ENCODE measurements around a stretch of chr9.

DNA sequence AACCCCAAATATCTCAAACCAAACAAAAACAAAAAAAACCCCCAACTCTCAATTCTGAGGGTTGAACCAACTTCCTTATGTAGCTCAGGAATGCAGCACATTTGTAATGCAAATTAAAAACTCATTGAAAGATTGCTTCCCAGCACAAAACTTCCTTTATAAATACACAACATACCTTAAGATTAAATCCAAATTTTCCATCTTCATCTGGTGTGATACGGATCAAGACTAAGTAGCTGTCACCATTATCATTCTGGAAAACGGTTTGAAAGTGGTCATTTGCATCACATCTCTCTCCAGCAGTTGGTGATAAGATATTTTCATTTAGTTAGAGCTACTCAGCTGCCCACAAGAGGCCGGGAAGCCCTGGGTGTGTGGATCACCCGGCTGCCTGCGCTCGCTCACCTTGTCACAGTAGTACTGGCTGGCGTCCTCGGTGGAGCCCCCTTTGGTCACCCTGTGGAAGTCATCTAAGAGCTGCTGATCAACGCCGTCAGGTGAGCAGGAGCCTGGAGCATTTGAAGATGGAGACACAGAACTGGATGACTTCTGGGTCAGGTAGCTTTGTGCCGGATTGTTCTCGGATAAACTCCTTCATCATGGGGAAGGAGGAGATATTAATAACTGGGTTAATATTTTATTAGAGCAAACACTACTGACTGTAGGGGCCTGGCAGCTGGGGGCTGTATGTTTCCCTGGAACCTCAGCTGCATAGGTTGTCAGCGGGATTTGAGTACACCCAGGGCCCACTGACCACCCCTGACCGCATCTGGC is 88.1 kb downstream of the PTPN3 start:
- PRO-cap, 3 experiments = no peak in any of the 3 experiments

GRCh38 chr9:109417840-109418501 is 80.1 kb downstream of the PTPN3 start:
- PRO-cap, 3 experiments = no peak in any of the 3 experiments

DNA sequence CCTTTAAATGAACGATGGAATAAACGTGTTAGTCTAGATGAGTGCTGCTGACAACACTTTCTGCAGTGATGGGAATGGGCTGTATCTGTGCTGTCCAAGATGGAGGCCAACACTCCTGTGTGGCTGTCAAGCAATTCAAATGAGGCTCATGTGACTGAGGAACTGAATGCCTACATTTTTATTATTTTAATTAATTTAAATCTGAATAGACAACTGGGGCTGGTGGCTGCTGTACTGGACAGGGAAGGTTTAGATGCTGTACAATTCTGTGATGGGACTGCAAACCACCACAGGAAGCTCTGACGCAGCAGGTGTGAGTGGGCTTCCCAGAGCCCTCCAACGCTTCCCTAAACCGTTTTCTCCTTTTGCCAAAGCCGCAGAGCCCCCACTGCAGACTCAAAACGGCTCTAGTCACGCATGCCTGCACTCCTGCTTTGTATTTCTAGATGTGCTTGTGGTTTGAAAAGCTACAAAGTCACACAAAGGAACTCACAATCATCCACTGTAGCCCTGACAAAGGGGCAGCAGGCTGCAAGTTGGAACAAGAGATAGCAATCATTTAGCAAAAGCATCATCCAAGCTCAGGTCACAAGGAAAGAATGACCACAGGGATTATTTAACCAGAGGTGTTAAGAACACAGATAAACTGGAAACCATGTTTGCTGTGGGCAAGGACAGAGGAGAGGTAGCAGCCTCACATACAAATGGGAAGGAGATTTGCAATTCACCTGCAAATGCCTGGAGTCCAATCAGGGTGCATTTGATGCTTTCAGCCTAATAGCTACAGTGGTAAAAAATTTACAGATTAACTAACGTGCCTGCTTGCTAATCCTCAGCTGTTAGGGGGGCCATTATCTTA is 79.3 kb downstream of the PTPN3 start:
- PRO-cap, 3 experiments = no peak in any of the 3 experiments

- PRO-cap, 3 experiments = no peak in any of the 3 experiments
Measured at GRCh38 chr9:109742633-109743208, 37.3 kb upstream of the PALM2AKAP2 start.

- PRO-cap, 3 experiments = no peak in any of the 3 experiments
Measured at GRCh38 chr9:109772205-109772524, 7.8 kb upstream of the PALM2AKAP2 start.

- PRO-cap, 3 experiments = no peak in any of the 3 experiments
Measured at GRCh38 chr9:109811783-109812252, 31.8 kb downstream of the PALM2AKAP2 start.

GRCh38 chr9:109867193-109867751 is 87.3 kb downstream of the PALM2AKAP2 start:
- PRO-cap, 3 experiments = no peak in any of the 3 experiments

- PRO-cap, 3 experiments = no peak in any of the 3 experiments
Measured at GRCh38 chr9:109887102-109887529, 107.1 kb downstream of the PALM2AKAP2 start.

GRCh38 chr9:109910987-109911500 is 131.0 kb downstream of the PALM2AKAP2 start:
- PRO-cap, 3 experiments = no peak in any of the 3 experiments

GRCh38 chr9:109912010-109912431 is 132.0 kb downstream of the PALM2AKAP2 start:
- PRO-cap, 3 experiments = no peak in any of the 3 experiments

DNA sequence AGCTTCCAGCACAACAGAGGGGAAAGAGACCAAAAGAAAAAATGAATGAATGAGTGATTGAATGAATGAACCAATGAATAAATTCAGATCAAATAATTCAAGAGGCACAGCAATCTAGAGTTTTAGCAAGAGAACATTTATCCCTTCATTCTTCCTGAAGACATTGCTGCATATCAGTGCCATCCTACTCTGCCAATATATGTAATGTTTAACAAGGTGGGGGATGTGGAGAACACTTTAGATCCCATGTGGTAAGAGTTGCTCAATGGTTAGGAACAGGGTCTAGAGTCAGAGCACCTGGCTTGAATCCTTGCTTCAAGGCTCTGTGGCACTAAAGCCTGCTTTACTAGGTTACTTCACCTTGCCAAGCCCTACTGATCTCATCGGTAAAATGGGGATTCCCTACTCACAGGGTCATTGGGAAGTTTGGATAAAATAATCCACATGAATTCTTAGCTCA is 142.6 kb downstream of the PALM2AKAP2 start:
- PRO-cap, 3 experiments = no peak in any of the 3 experiments

DNA sequence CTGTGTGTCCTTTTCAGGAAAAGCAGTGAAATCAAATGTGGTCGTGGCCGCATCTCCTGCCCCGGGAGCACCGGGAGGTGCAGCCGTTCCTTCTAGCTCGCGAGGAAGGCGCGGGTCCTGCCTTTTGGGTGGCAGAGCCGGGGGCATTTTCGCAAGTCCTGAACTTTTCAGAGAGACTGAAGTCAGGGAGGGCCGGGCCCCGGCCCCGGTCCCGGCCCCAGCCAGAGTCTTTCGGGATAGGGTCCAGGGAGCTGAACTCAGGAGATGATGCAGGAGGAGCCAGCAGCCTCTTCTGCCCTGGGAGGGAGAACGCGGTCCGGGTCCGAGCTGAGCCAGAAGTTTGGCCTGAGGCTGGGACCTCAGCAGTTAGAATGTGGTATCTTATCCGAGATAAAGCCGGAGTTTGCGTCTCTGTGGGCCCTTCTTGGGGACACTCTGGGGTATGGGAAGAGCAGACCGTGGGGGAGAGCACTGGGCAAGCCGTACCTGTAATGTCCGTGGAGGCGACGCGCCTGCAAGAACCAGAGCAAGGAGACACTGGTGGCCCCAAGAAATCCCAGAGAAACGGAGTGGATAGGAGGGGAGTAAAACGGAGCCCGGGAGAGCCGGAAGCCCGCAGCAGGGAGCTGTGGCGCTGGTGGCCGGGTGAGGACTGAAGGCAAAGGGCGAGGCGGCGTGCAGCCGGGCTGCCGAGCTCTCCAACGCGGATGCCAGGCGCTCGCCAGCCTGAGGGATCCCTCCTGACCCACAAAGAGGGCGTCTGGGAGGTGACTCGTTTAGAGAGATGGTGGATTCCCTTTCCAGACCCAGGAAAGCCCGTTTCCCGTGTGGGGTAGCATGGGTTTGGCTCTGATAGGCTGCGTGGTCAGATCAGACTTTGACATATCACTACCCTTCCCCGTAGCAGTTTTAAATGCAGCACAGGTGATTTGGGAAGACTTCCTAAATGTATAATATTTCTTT is 158.5 kb downstream of the C9orf152 start:
- PRO-cap, 3 experiments = peak in 1 of 3 experiments; most common plus-strand start position 661 of the sequence (in 1); most common minus-strand start position 654 of the sequence (in 1)

DNA sequence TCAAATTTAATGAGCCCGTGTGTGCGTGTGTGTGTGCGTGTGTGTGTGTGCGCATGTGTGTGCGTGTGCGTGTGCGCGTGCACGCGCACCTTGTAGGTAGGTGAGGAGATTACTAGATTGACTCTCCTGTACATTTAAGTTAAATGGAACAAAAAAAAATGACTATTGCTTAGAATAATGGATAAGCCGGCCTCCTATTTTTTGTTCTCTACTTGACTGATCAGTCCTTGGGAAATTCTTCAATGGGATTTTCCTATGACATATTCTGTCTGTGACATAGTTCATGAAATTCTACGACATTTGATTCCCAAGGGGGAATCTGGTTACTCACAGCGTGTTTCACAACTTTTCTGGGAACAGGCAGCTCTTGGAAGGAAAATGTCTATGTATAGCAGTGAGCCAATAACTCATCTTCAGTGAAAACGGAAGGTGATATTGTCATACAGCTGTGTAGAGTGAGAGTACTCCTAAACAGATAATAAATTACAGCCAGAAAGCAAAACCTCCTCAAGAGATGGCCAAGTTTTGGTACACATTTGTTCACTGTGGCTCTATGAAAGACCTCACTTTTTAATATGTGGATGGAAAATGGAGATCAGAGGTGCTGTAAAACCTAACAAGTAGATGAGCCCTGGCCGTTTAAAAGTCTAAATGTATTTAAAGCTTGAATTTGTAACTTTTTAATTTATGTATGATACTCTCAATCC is 91.5 kb downstream of the C9orf152 start:
- PRO-cap, 3 experiments = no peak in any of the 3 experiments

DNA sequence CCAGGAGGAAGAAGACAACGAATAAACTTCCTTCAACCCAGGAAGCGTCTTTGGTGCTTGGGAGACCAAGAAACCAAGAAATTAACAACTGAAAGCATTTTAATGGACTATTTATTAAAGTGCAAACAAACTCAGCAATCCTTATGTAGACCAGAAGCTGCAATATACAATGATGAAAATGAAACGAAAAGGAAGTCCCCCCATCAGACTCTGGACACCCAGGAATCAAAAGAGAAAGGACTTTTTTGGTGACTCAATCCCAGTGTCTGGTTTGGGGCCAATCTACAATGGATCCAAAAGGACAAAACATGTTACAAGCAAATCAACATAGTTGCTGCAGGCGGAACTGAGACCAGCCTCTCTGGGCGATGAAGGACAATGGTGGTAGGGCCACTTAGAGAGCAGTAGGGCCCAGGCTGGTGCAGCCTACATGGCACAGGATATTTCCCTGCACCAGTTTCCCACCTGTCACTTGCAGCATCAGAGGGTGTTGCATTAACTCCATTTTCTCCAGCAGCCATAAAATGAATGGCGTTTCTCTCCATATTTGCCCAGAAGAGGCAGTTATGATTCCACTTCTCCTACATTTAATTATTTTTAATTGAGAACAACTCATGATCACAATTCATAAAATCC is 39.4 kb downstream of the C9orf152 start:
- PRO-cap, 3 experiments = no peak in any of the 3 experiments

DNA sequence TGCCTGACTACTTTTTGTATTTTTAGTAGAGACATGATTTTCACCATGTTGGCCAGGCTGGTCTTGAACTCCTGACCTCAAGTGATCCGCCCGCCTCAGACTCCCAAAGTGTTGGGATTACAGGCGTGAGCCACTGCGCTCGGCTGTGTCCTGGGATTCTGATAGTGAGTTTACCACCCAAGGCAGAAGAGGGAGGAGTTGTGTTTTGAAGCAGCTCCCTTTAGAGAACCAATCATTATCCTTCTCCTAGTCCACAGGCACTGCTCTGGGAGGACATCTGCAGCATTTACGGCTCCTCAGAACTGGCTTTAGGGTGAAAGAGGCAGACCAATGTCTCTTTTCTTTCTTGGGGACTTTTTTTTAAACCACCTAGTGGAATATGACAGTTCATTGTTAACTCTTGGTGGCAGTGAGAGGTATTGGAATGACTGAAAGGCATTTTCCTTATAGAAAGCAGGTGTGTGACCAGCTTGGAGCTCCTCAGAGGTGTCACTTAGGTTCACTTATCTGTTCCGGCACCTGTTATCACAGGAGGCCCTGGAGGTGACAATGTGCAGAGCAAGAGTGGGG is 5.6 kb downstream of the C9orf152 start:
- PRO-cap, 3 experiments = no peak in any of the 3 experiments

GRCh38 chr9:110254359-110254997 is 1.8 kb downstream of the TXN start:
- PRO-cap, 3 experiments = no peak in any of the 3 experiments

DNA sequence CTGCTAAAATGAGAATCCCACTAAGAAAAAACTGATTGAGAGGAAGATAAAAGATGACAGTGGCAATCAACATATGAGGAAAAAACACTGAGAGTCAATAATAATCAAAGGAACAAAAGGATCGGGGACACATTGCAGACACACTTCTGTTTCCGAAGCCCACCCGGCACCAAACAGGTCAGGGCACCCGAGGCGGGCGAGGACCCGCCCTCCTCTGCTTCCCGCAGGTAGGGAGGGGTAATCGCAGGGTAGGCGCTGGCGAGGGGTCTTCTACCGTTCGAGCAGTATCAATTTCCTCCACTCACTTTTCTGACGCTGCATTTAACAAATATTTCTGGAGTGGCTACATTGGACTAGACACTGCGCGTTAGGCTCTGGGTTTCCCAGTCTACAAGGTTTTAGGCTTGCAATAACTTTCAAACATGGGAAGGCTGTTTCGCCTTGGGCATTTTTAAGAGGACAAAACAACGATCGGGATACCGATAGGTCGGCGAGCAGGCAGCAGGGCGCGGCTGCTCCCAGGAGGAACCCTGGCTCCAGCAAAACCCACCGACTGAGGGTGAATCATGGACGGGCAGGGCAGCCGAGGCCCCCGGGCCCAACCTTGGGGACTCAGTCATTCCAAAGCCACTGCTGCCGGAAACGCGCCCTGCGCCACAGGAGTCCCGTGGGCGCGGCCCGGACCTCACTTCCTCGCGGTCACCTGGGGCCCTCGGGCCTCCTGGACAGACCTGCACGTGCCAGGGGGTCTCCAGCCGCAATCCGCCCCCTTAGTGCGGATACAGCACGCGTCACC is 1.1 kb downstream of the TXN start:
- PRO-cap, 3 experiments = peak in 3 of 3 experiments; most common plus-strand start position 490 of the sequence (in 3); most common minus-strand start position 658 of the sequence (in 2)

- PRO-cap, 3 experiments = no peak in any of the 3 experiments
Measured at GRCh38 chr9:110392244-110392525, 54.5 kb upstream of the TXNDC8 start.

GRCh38 chr9:110443444-110443960 is 105.8 kb upstream of the TXNDC8 start:
- PRO-cap, 3 experiments = no peak in any of the 3 experiments

DNA sequence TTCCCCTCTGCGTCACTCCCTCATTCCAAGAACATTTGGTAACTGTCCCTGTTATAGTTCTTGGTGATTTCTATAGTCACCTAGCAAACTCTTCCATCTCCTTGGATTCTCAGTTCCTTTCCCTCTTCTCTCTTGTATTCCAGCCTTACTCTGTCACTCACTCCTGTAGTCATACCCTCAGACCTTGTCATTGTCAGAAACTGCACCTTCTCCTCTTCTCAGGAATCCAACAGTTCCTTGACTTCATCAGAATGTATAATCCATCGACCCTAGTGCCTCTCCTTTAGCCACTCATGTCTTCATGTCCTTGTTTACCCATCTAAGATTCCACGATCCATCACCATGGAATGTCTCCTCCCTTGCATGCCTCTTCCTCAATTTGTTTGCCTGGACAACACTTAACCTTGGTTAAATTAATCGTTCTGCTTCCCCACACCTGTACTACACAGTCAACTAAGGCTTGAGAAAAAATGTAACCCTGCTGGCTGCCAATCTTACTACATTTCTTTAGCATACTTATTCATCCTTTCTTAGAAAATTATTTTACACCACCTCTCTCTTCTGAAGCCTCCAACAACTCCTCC is 102.5 kb downstream of the SVEP1 start:
- PRO-cap, 3 experiments = no peak in any of the 3 experiments

Data from Metastatic Breast Carcinoma in the Ovary (tissue), 3 donors.